H7 (cell line): Measurements from ENCODE around the gene OR5K3.

GRCh38 chr3:74613521-74614212 is 792 bp downstream of the CNTN3 start:
- RAMPAGE, long total RNA = no peak

- RAMPAGE, long total RNA = no peak
Measured at GRCh38 chr3:75361981-75362472, 302.1 kb upstream of the FRG2C start.

DNA sequence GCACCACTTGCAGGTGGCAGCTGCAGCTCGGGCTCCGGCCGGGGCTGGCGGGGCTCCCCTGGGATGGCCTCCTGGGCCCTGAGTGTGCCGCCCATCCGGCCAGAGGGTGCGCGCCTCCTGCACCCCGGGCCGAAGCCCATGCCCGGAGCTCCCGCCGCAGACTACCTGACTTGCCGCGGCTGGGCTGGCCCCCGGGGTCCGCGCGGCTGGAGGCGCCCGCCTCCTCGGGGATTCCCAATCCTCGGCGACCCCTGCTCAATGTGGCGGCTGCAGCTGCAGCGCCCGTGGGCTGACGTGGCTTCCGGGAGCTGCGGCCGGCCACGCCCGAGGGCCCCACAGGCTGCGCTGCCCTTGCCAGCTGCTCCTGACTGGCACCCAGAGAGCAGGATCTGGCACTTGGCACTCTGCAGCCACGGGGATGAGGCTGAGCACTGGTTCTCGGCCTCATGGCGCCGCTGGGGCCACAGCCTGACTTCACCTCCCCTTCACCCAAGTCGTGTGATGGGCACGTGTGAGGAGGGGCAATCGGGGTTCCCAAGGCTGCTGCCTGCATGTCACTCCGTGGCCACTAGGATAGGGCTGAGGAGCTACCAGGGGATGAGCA is 267.9 kb upstream of the FRG2C start:
- RAMPAGE, long total RNA = no peak

- RAMPAGE, long total RNA = start-site peak on the minus strand at chr3:75435045-75435080, 20 reads
Measured at GRCh38 chr3:75434707-75435232, 229.4 kb upstream of the FRG2C start.

DNA sequence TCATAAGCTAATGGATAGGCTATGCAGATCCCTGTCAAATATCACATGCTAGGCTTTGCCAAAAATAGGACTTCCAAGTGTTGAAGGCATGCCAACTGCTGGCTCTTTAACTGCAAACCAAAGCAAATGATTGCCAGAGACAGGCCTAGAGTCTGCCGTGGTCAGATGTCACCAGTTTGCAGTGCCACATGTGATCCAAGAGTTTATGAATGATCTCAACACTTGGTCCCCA is 428.2 kb downstream of the ROBO2 start:
- RAMPAGE, long total RNA = no peak

- RAMPAGE, long total RNA = no peak
Measured at GRCh38 chr3:79019314-79019941, 748.4 kb downstream of the ROBO1 start.

GRCh38 chr3:80994034-80994409 is 767.4 kb downstream of the GBE1 start:
- RAMPAGE, long total RNA = no peak

GRCh38 chr3:81759360-81759838 is 2.0 kb downstream of the GBE1 start:
- RAMPAGE, long total RNA = no peak

DNA sequence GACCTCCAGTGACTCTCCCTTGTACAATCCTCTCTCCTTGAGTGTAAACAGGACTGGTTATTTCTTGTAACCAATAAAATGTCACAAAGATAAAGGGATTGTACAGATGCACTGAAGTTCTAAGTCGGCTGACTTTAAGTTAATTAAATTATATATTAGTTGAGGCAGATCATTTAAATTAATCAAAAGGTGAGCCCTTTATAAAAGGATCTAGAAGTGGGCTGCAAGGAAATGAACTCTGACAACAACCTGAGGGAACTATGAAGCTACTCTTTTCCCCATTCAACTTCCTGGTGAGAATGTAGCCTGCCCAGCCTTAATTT is 555.7 kb upstream of the GBE1 start:
- RAMPAGE, long total RNA = no peak

DNA sequence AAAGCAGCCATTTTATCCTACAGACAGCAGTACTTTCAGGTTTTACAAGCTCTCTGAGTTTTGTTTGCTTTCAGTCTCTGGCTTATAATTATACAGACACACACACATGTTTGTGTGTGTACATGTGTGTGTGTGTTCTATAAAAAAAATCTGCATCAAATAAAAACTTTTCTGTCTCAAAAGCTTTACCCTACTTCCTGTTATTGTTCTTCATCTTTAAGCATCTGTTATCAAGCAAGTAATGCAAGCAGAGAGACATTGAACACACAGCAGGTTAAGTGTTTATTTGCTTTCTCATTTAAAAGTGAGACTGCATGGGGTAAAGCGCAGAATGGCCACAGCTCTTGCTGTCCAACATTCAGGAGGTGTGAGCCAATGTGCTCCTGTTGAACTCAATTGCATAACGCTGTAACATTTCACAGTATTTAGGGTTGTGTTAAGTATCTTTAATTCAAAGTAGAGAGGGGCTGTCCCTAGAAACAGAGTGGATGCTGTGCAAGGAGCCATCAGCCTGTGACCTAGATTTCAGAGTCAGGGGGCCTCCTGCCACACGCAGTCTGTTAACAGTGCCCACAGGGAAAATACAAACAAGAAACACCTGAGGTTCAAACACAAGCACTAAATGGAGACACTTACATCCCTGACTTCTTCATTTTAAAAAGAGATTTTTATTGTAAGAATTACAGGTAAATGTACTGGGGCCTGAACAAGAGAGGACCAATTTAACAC is 815.3 kb downstream of the VGLL3 start:
- RAMPAGE, long total RNA = no peak

DNA sequence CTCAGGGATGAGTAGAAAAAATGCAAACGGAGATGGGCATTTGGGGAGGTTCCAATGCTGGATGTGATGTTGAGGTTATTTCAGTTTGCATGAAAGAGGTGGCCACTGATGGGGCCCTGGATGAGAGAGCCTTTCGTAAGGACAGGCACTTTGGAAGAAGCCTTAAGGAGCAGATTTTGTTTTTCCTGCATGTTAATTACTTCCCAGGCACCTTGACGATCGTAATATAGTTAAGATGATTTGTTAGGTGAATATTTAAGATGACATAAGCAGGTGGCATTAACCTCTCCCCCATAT is 1.1 kb downstream of the HTR1F start:
- RAMPAGE, long total RNA = no peak

DNA sequence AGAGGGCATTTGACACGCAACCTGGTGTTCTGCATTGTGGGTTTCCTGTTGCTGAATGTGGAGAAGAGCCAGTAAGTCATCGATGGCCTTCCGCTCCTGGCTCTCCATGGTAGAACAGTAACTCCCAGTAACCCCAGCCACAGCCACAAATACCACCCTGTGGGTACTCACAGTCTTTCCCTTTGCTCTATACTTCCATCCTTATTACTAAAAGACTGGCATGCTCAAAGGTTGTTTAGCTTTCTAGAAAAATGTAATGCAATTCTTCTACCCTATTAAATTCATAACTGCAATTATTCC is 61.4 kb downstream of the CGGBP1 start:
- RAMPAGE, long total RNA = no peak

GRCh38 chr3:89693703-89694022 is 586.2 kb downstream of the EPHA3 start:
- RAMPAGE, long total RNA = no peak

- RAMPAGE, long total RNA = no peak
Measured at GRCh38 chr3:96617602-96618254, 196.7 kb upstream of the EPHA6 start.

DNA sequence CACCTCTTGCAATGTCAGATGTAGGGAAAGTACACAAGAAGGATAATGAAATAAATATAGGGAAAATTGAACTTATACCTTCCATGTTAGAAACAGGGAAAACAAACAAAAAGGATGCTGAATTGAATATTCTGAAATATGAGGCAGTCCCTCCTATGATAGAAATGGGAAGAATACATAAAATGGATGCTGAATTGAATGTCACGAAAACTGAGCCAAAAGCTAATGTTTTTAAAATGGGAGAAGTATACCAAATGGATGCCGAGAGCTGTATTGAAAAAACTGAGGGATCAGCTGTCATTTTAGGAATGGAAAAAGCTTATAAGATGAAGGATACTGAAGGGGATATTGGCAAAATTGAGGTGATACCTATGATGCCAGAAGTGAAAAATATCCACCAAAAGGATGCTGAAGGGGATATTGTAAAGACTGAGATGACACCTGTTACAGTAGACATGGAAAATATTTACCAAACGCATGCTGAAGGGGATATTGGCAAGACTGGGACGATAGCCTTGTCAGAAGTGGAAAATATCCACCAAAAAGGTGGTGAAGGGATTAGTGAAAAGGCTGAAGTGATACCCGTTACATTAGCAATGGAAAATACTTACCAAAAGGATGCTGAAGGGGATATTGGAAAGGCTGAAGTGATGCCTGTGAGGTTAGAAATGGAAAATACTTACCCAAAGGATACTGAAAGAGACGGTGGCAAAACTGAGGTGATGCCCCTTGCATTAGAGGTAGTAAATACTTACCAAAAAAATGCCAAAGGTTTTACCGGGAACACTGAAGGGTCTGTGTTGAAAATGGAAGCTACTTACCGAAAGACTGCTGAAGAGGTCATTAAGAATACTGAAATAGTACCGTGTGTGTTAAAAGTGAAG is 54.2 kb downstream of the CRYBG3 start:
- RAMPAGE, long total RNA = no peak

DNA sequence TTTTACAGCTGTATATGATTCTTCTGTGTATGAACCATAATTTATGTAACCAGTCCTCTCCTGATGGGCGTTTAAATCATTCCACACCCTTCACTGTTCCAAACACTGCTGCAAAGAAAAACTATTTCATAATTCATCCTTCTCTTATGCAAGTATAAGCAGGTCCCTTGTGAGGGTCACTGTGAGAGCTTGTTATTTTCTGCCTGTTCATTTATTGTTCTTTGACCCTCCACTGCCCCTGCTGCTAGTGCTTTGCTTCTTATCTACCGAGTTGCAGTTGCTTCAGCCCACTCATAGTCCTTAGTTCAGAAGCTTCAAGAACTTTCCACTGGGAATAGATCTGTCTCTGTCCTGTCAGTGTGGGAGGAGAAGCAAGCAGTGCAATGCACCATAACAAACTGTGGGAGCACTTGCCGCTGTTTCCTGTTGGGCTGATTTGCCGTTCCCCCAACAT is 39.9 kb downstream of the RIOX2 start:
- RAMPAGE, long total RNA = no peak

DNA sequence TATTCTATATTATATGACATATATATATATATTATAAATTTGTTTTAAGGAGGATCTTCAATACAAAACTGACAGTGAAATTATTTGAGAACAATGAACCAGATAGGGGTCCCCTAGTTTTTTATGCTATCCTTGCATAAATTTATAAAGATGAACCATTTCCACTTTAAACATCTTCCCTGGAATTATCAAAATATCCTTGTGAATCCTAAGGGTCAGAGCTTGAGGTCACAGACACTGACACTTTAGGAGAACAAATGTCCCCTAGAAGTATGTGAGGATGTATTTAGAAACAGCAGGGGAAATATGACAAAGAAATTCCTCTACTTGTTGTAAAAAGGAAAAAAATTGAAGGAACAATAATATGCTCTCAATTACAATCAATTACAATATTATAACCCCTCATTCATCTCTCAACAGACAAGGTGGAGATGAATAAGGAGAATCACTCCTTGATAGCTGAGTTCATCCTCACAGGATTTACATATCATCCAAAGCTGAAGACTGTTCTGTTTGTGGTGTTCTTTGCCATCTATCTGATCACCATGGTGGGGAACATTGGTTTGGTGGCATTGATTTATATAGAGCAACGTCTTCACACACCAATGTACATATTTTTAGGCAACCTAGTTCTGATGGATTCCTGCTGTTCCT is at the start of gene OR5K3:
Gene OR5K3, plus strand, starts transcription at position 432 of the 654 bp plus-strand sequence.
- RAMPAGE, long total RNA = no peak

- RAMPAGE, long total RNA = no peak
Measured at GRCh38 chr3:98564340-98565085, 28.9 kb downstream of the CPOX start.

- RAMPAGE, long total RNA = no peak
Measured at GRCh38 chr3:98733014-98733522, 30.1 kb upstream of the ST3GAL6 start.

DNA sequence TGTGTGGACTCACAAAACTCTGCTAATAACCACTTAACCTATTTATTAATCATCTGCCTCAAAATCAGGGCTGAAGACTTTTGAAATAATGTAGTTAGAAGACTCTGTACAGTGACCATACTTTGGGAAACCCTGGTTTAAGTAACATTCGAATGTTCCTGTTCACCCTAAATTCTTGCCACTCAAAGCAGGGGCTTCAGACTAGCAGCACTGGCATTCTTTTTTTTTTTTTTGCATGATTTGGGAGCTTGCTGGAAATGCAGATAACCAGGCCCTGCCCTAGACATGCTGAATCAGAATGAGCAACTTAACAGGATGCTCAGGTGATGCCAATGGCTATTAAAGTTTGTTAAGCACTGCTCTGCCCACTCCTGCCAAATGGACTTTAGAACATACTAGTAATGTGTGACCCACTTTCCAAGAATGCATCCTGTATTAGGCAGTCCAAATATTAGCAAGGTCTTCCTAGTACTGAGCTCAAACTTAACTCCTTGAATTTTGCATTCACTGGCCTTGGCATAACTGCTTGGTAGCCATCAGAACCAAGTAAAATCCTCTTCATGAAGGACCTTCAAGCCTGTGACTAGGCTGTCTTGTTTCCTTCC is 12.7 kb upstream of the ST3GAL6 start:
- RAMPAGE, long total RNA = no peak